ENCODE measurements around a stretch of chr20.

DNA sequence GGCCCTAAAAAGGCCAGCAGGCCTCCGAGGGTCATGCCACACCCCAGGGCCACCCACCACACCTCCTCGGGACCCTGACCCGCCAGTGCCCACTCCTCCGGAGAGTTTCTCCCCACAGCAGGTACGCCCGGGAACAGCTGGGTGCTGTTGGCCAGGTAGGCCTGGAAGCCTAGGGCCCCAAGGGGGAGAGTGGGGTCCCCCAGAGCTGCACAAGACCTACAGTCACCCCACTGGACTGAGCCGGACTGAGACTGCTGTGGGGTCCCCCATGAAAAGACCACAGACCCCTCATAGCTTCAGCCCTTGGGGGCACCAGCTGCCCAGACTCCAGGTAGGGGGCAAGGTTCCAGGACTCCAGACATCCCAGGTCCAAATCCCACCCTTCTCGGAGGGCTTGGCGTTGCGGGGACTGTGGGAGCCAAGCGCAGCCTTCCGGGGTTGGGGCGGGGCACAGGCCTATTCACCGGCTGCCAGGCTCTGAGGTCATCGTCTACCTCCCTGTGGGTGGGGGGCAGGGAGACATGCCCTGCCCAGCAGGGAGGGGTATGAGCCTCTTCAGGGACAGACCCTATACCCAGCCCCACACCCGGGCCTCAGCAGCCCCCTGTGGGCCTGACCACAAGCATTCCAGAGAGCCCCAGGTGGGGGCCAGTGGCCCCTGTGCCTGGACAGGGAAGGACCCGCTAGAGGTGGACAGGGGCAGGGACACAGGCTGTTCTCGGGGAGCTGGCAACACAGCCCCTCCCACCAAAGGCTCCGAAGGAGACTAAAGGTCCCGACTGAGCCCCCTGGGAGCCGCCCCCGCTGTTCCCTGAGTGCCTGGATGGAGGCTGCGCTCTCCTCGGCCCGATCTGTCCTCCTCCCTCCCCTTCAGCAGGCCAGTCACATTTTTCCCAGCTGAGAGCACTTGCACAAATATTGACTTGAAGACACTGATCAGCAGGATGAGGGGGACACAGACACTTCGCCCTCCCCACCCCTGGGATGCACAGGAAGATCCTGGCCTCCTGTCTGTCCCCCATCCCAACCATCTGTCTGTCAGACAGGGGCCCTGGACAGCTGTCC lies 11.6 kb downstream of the LAMA5 start:
- PRO-cap, result no peak

- PRO-cap, result bidirectional peak, plus-strand start at chr20:62356580, minus-strand start at chr20:62356433
Measured at GRCh38 chr20:62356271-62356778, 10.8 kb downstream of the LAMA5 start.

- PRO-cap, result no peak
Measured at GRCh38 chr20:62364445-62364846, 2.7 kb downstream of the LAMA5 start.

- PRO-cap, result no peak
Measured at GRCh38 chr20:62412426-62413141, 5.5 kb upstream of the CABLES2 start.

GRCh38 chr20:62472558-62473105 lies 3.2 kb downstream of the GATA5 start:
- PRO-cap, result no peak

DNA sequence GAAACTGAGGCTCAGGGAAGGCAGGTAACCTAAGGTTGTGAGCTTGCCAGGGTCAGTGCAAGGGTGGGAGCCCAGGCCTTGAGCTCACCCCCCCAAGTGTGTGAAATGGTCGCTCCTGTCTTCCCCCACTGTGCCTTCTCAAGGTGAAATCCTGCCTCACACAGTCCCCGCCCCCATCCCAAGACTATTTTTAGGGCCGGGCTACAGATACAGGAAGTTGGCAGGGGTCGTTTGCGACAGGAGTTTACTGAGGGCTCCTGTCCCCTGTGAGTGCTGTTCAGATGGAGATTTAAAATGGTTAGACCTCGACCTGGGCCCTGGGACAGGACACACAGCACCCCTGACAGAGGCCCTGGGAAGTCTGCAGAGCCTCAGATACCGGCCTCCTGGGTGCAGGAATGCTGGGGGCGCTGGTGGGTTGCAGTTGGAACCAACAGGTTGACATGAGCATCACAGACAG lies 18.8 kb upstream of the GATA5 start:
- PRO-cap, result no peak

GRCh38 chr20:62549382-62549998 lies 73.7 kb upstream of the GATA5 start:
- PRO-cap, result no peak

- PRO-cap, result no peak
Measured at GRCh38 chr20:62603814-62604193, 38.5 kb upstream of the SLCO4A1 start.

GRCh38 chr20:62622838-62623163 lies 19.5 kb upstream of the SLCO4A1 start:
- PRO-cap, result no peak

DNA sequence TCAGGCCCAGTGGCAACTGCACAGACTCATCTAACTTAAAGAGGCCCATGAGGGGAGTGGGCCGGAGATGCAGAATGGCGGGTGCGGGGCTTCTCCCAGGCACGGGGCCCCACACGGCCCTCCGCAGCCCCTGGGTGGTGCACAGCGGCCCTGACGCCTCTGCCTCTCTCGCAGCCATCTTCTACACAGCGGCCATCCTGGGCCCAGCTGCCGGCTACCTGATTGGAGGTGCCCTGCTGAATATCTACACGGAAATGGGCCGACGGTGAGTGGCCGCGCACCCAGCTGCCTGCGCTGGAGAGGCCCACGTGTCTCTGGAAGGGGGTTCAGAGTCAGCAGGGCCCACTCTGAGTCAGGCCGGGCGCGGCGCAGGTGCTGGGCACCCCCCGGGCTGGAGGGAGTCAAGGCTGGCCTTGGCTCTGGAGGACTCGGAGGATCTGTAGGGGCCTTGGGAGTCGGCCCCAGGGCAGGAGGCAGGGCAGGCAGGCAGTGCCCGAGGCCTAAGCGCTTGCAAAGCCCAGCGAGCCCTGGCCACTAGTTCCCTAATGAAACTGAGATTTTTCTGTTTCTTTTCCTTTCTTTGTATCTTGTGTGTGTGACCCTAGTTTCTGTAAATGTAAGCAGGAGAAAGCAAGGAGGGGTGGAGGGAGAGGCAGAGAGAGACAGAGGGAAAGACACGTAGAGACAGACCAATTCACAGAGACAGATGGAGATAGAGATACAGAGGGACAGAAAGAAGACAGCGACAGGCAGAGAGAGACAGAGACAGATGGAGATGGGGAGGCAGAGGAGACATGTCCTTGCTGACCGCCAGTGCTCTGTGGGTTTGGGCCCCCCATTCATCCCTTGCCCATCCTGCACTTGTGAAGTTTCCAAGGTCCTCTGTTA lies 16.4 kb downstream of the SLCO4A1 start:
- PRO-cap, result no peak

DNA sequence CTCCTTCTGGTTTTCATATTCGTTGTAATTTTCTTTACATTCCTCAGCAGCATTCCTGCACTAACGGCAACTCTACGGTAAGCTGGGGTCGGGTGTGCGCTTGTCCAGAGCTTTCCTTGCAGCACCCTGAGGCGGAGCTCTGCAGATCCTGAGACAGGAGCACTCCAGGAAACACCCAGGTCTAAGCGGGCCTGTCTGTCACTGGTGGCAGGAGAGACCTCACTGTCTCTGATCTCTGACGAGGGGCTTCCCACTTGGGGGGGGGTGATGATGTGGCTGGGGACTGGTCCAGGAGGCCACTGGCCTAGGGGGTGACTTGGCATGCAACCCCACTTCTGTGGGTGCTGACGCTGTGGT lies 25.8 kb downstream of the SLCO4A1 start:
- PRO-cap, result no peak

DNA sequence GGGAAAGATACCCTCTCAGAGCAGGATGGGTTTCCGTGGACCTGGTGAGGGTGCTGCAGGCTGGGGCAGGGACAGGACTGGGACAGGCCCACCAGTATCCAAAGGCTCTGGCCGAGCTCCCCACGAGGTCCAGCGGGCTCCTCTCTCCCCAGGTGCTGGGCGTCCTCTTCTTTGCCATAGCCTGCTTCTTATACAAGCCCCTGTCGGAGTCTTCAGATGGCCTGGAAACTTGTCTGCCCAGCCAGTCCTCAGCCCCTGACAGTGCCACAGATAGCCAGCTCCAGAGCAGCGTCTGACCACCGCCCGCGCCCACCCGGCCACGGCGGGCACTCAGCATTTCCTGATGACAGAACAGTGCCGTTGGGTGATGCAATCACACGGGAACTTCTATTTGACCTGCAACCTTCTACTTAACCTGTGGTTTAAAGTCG lies 29.3 kb downstream of the SLCO4A1 start:
- PRO-cap, result no peak

GRCh38 chr20:62761370-62761607 lies 35.0 kb upstream of the MRGBP start:
- PRO-cap, result no peak

DNA sequence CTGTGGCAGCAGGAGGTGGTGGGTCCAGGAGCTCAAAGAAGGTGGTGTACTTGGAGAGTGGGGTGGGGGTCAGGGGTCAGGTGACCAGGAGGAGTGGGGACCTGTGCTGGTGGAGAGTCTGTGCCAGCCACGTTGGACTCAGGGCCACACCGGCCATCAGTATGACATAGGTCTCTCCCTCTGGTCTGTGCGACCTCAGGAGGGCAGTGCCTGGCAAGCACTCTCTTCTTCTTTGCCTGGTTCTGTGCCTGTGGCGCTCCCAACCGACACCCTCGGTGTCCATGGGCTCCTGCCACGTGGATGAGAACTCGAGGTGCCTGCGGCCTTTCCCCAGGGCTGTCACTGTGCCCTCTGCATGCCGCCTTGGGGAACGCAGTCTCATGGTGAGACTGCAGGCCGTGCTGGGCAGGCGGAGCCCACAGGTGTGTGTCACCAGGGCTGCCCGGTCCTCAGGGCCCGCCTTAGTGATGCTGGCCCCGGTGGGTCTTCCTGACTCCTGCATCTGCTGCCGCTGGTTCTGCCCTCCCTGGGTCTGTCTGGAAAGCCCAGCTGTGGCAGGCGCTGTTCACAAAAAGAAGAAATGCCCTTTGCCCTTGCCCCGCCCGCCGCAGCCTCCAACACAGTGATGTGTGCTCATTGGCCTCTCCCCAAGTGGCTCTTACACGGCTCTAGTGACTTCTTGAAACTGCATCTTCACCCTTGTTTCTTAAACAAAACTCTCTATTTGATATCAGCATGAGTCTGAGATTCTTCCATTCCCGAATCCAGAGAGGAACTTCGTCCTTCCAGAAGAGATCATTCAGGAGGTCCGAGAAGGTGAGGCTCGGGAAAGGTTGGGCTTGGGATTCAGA lies 1.8 kb downstream of the MRGBP start:
- PRO-cap, result no peak

- PRO-cap, result no peak
Measured at GRCh38 chr20:62844208-62845204, 17.1 kb downstream of the TCFL5 start.

- PRO-cap, result no peak
Measured at GRCh38 chr20:62852679-62853196, 8.9 kb downstream of the TCFL5 start.

GRCh38 chr20:62857926-62858383 lies 3.7 kb downstream of the TCFL5 start:
- PRO-cap, result no peak

DNA sequence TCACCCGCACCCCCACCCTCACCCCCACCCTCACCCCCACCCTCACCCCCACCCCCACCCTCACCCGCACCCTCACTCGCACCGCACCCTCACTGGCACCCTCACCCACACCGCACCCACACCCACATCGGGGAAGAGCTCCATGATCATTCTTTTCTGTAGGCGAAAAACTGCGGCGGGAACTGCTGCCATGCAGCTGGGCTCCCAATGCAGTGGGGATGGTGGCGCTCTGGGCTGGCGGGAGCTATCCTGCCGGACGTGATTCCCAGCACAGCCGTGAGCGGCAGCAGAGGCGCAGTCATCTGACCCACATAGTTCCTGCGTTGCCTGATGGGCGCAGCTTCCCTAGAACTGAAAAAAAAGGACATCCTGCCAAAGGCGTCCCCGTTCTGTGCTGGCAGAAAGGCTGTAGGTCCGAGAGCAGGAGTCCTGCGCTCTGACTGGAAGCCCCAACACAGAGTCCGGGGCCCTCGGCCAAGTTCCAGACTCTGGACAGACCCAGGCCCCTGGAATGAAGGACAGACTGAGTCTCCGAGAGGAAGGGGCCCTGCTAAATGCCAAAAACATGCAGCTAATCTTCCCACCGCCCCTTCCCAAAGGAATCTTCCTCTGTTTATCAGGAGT lies 13.9 kb upstream of the TCFL5 start:
- PRO-cap, result bidirectional peak, plus-strand start at position 400 of the sequence, minus-strand start at position 304 of the sequence

- PRO-cap, result no peak
Measured at GRCh38 chr20:62900116-62901261, 25.8 kb downstream of the DIDO1 start.

- PRO-cap, result no peak
Measured at GRCh38 chr20:62913982-62914643, 12.2 kb downstream of the DIDO1 start.

All from right cardiac atrium (tissue), 1 donor.